Testis (tissue), 5 donors: ENCODE measurements around a stretch of chr22.

- PRO-cap, 3 experiments = no peak in any of the 3 experiments
- RAMPAGE, long total RNA, 2 experiments = no peak in any of the 2 experiments
- RRBS = no CpG with 5 or more reads among the region's 3 CpGs
Observed at GRCh38 chr22:30833272-30833809, 135.2 kb downstream of the MORC2 start.

DNA sequence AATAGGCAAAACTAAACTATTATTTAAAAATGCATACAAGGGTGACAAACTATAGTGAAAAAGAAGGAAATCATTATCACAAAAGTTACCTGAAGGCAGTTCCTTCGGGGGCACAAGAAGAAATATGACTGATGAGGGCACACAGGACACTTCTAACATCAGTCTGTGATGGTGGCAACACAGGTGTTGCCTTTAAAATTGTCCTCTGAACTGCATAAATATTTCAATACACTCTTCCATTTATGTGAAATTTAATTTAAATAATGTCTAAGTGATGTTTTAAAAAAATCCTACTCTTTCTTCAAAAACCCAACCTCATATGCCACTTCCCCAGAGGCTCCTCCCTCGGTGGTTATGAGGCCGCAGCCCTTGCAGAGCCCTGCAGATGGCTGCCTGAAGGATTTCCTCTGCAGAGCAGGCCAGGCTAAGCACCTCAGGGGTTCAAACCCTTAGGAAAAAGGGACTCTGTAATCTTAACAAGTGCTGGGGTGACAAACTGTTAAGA, 25.3 kb downstream of the MORC2 start:
- PRO-cap, 3 experiments = no peak in any of the 3 experiments
- RAMPAGE, long total RNA, 2 experiments = no peak in any of the 2 experiments
- RRBS = no CpG with 5 or more reads among the region's 3 CpGs

DNA sequence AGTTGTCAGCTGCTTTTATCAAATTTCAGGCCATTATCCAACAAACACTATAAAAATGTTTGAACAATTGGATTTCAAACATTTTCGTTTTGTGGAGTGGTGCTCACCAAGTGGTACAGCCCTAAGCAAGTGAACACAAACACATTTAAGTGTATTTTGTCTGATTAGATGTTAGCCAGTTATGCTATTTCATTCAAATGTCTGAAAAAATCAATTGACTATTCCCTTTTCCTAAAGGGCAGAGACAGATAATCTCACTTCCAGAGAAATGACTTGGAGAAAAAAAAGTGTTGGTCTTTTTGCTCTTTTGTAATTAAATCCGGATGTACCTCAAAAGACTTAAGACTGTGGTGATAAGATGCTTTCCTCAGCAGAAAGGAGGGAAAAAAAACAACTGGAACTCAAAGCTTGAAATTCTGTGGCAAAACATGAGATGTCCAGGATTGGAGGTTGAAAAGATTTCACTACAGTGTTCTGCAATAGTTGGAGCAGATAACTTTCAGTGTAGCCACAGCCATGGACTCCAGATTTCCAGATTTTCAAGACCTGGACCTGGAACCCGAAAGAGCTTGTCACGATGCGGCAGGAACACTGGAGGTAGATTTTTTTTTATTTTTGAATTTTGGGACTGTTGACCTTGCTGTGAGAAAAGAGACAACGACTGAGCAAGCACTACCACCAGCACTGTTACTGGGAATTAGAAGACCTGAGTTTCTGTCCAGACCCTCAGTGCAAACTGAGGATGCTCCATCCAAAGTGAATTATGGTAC, 2.6 kb upstream of the MORC2 start:
- PRO-cap, 3 experiments = no peak in any of the 3 experiments
- RAMPAGE, long total RNA, 2 experiments = no peak in any of the 2 experiments
- RRBS = no CpG with 5 or more reads among the region's 6 CpGs

DNA sequence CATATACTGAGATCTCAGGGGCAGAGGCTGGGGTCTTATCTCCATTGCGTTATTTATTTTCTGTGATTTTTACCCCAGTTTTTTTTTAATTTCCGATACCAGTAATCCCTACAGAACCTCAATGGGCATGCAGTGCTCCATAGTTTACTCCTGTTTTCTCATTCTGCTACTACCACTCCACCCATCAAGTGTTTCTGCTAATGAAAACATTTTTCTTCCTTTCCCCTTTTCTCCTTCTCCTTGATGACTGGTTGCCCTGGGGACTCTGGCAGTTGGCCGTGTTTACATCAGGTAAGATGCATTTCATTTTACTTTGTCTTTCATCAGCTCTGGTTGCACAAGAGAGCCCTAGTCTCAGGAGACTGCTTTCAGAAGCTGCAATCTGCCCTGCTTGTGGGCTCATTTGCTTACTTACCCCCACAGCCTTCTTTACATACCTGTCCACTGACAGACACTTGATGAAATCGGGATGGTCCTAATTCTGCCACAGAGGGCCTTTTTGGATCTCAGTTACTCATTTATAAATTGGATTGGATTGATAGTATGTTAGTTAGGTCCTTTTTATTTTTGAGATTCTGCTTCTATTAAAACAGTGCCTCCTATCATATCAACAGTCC, 19.6 kb upstream of the LIMK2 start:
- PRO-cap, 3 experiments = no peak in any of the 3 experiments
- RAMPAGE, long total RNA, 2 experiments = no peak in any of the 2 experiments
- RRBS = no CpG with 5 or more reads among the region's 4 CpGs

DNA sequence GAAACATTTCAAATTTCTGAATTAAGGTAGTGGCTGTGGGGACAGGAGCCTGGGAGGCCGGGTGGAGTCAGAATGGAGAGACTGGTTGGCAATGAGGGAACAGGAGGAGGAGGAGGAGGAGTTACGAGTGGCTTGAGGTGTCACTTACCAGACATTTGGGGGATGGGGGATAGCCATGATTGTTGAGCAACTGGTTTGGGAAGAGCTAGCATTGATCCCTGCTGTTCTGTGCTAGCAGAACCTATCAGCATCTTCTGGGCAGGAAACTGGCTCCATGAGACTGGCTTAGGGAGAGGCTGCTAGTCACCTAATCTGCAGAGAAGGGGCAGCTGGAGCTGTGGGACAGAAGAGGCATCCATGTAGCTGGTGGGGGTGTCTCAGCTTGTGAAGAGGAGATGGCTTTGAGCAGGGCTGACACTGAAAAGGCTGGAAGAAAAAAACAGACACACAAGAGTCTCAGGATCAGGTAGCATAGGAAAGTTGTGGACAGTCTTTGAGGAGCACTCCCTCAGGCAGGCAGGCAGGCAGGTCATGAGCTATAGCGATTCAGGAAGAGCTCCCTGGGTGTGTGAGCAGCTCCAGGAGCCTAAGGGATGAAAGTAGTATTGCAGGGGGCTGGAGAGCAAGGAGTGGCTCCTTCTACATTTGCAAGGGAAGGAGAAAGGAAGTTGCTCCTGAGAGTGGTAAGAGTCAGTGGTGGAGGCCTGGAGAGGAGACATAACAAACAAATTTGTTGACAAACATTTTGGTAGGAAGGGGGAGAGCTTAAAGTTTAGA, 22.2 kb downstream of the PIK3IP1 start:
- PRO-cap, 3 experiments = no peak in any of the 3 experiments
- RAMPAGE, long total RNA, 2 experiments = no peak in any of the 2 experiments
- RRBS = no CpG with 5 or more reads among the region's 3 CpGs

- PRO-cap, 3 experiments = peak in 2 of 3 experiments; most common plus-strand start chr22:31286527 (in 1); most common minus-strand start chr22:31286419 (in 2)
- RAMPAGE, long total RNA, 2 experiments = no peak in any of the 2 experiments
- RRBS = no CpG with 5 or more reads among the region's 7 CpGs
Observed at GRCh38 chr22:31286106-31286881, 6.0 kb downstream of the PIK3IP1 start.

DNA sequence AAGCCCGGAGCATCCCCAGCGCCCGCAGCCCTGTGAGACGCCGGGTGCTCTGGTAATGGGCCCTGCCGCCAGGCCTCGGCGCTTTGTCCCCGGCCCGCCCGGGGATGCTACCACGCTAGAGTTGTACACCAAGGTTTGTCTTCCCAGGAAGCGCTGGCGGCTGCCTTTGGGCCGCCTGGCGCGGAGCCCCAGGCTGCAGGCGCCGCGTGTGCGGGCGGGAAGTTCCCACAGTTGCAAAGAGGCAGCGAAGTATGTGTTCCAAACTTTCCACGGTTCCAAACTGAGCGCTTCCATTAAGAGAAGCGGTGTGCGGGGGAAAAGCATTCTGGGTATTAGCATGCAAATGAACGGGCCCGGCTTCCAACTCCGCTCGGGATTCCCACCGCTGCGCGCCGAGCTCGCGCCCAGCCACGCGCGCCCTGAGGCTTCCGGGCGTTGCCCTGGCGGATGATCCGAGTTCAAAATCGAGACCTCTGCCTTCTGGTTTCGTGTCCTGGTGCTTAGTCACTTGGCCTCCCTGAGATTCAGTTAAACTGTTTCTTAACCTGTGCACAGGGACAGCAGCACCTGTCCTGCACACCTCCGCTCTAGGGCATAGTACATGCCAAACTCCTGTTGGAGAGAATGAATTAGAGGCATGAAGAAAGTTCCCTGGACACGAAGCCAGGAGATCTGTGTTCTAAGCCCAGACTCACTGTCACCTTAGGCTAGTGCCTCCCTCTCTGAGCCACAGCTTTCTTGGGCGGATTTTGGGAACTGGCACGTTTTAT, 1.3 kb upstream of the PATZ1 start:
- PRO-cap, 3 experiments = peak in 2 of 3 experiments; most common plus-strand start position 261 of the sequence (in 1); most common minus-strand start position 282 of the sequence (in 1)
- RAMPAGE, long total RNA, 2 experiments = no peak in any of the 2 experiments
- RRBS = 2% methylated on average over 20 of the region's 50 CpGs

DNA sequence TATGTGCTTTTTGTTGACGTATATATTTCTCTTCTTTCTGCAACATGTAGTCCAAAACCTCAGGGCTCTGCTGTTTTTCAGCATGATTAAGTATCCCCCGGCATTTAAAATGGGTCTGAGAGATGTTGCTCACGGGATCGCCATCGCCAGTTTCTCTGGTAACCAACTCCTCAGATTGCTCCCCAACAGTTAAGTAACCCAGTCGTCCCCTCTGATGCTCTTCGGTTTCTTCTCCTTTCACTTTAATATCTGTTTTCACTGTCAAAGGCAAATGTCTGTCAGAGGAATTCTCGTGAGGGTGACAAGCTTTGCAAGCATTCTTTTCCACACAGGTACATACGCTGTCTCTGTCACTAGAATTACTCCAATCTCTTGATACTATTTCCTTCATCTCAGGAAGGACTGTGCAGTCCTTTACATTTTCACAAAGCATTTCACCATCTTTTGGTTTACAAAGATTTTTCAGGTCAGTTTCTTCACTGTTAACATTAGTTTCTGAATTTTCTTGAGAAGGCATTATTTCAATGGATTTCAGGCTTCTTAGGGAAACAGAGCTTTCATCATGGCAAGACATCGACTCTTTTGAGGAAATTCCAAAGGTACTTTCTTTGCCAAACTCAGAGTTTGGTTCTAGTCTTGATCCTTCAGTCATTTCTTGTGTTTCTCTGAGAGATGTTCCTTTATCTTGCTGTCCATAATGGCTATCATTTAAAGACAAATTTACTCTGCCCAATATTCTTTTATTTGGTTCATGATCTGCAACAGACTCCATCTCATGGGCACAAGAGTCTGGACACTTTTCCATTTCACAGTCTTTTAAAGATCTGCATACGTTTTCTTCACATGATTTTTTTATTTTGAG, 36.1 kb downstream of the PRR14L start:
- PRO-cap, 3 experiments = no peak in any of the 3 experiments
- RAMPAGE, long total RNA, 2 experiments = no peak in any of the 2 experiments
- RRBS = no CpG with 5 or more reads among the region's 11 CpGs

GRCh38 chr22:31871287-31871736, 73.0 kb upstream of the YWHAH start:
- PRO-cap, 3 experiments = no peak in any of the 3 experiments
- RAMPAGE, long total RNA, 2 experiments = no peak in any of the 2 experiments
- RRBS = no CpG with 5 or more reads among the region's 5 CpGs

DNA sequence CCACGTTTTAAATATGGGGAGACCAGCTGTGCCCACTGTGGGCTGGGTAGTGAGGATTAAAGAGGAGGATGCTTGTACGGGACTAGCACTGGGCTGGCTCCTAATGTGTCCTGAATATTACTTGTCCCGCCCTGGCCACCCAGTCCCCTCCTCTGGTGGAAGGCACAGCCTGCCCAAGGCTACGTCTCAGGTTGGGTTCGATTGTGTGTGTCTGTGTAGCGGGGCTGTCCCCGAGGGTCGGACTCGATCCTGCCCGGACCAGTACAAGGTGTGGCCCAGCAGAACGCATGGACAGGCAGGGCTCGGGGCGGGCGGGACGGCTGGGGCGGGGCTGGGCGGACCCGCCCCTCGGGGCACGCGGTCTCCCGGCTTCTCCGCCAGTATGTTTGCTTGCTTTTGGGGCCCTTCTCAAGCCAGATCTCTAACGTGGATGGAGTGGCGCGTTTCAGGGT, 580 bp upstream of the YWHAH start:
- PRO-cap, 3 experiments = peak in 2 of 3 experiments; most common plus-strand start position 288 of the sequence (in 1); most common minus-strand start position 289 of the sequence (in 2)
- RAMPAGE, long total RNA, 2 experiments = no peak in any of the 2 experiments
- RRBS = under 1% methylated on average over 8 of the region's 26 CpGs

DNA sequence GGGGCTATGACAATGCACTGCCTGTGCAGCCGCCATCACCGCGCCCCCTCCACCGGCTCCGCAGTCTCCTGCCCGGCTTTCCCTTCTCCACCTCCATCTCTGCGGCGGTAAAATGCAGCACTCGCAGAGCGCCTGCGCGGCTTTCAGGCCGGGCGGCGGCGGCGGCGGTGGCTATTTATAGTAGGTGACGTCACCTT, 256 bp upstream of the YWHAH start:
- PRO-cap, 3 experiments = peak in 3 of 3 experiments; most common minus-strand start position 101 of the sequence (in 3)
- RAMPAGE, long total RNA, 2 experiments = no peak in any of the 2 experiments
- RRBS = 2% methylated on average over 14 of the region's 19 CpGs

DNA sequence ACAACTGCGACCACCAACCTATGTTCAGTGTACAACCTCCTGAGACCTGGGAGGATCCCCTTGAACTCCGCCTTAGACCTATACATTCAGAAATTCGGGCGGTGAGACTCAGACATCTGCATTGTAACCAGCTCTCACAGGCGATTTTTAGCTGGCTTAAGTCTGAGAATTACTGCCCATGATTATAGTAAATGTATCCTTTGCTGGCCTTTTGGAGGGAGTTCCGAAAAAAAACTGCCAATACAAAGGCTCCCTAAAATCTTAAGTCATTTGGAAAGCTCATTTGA, 1.3 kb downstream of the YWHAH start:
- PRO-cap, 3 experiments = no peak in any of the 3 experiments
- RAMPAGE, long total RNA, 2 experiments = no peak in any of the 2 experiments
- RRBS = no CpG with 5 or more reads among the region's 6 CpGs

- PRO-cap, 3 experiments = peak in 3 of 3 experiments; most common plus-strand start chr22:31970817 (in 3); most common minus-strand start chr22:31970764 (in 1)
- RAMPAGE, long total RNA, 2 experiments = start-site peak on the plus strand in 2 of 2 experiments, at chr22:31970811-31970858 at its widest, 41 to 105 reads per replicate
- RRBS = 7% methylated on average over 5 of the region's 45 CpGs
Observed at GRCh38 chr22:31970460-31971226, 26.3 kb downstream of the YWHAH start.

GRCh38 chr22:32059022-32059438, 16.0 kb downstream of the SLC5A1 start:
- PRO-cap, 3 experiments = no peak in any of the 3 experiments
- RAMPAGE, long total RNA, 2 experiments = no peak in any of the 2 experiments
- RRBS = no CpG with 5 or more reads among the region's 4 CpGs

GRCh38 chr22:32101820-32102321, 57.2 kb downstream of the C22orf42 start:
- PRO-cap, 3 experiments = no peak in any of the 3 experiments
- RAMPAGE, long total RNA, 2 experiments = no peak in any of the 2 experiments
- RRBS = no CpG with 5 or more reads among the region's 6 CpGs

- PRO-cap, 3 experiments = no peak in any of the 3 experiments
- RAMPAGE, long total RNA, 2 experiments = no peak in any of the 2 experiments
- RRBS = no CpG with 5 or more reads among the region's 20 CpGs
Observed at GRCh38 chr22:32137616-32138401, 21.3 kb downstream of the C22orf42 start.

GRCh38 chr22:32201597-32201796, 3.4 kb downstream of the RFPL2 start:
- PRO-cap, 3 experiments = no peak in any of the 3 experiments
- RAMPAGE, long total RNA, 2 experiments = no peak in any of the 2 experiments
- RRBS = no CpG with 5 or more reads among the region's 2 CpGs

- PRO-cap, 3 experiments = no peak in any of the 3 experiments
- RAMPAGE, long total RNA, 2 experiments = no peak in any of the 2 experiments
- RRBS = no CpG with 5 or more reads among the region's 7 CpGs
Observed at GRCh38 chr22:32512497-32513128, 38.0 kb downstream of the FBXO7 start.

GRCh38 chr22:32558705-32559281, 84.2 kb downstream of the FBXO7 start:
- PRO-cap, 3 experiments = peak in 2 of 3 experiments; most common plus-strand start chr22:32558985 (in 1); most common minus-strand start chr22:32558870 (in 1)
- RAMPAGE, long total RNA, 2 experiments = no peak in any of the 2 experiments
- RRBS = no CpG with 5 or more reads among the region's 6 CpGs

DNA sequence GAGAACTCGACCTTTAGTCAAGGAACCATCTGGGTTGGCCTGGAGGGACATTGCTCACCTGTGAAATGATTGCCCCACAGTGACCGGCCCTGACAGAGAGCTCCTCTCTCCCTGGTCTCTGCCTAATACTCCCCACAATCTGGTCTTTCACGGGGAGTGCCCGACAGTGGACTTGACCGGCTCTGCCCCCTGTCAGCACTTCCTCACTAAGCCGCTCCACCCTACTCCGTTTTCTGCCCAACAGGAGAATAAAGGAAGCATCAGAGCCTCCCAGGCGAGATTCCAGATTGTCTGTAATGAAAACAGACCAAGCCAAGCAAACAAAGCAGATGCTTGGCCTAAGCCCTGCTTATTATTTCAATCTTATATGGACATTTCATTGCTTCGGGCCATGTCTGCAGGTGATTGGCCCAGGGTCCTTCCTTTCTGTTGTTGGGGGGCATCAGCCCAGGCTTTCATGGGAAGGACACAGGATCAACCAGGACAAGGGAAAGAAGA, 87.9 kb downstream of the FBXO7 start:
- PRO-cap, 3 experiments = no peak in any of the 3 experiments
- RAMPAGE, long total RNA, 2 experiments = no peak in any of the 2 experiments
- RRBS = 81% methylated on average over 4 of the region's 9 CpGs